Psoas muscle (tissue), 2 donors: ENCODE measurements around the genes RAB9A, S100G and TXLNG.

GRCh38 chrX:13662171-13662993 lies 9.4 kb downstream of the TCEANC start:
- PRO-cap, 2 experiments = no peak in any of the 2 experiments

DNA sequence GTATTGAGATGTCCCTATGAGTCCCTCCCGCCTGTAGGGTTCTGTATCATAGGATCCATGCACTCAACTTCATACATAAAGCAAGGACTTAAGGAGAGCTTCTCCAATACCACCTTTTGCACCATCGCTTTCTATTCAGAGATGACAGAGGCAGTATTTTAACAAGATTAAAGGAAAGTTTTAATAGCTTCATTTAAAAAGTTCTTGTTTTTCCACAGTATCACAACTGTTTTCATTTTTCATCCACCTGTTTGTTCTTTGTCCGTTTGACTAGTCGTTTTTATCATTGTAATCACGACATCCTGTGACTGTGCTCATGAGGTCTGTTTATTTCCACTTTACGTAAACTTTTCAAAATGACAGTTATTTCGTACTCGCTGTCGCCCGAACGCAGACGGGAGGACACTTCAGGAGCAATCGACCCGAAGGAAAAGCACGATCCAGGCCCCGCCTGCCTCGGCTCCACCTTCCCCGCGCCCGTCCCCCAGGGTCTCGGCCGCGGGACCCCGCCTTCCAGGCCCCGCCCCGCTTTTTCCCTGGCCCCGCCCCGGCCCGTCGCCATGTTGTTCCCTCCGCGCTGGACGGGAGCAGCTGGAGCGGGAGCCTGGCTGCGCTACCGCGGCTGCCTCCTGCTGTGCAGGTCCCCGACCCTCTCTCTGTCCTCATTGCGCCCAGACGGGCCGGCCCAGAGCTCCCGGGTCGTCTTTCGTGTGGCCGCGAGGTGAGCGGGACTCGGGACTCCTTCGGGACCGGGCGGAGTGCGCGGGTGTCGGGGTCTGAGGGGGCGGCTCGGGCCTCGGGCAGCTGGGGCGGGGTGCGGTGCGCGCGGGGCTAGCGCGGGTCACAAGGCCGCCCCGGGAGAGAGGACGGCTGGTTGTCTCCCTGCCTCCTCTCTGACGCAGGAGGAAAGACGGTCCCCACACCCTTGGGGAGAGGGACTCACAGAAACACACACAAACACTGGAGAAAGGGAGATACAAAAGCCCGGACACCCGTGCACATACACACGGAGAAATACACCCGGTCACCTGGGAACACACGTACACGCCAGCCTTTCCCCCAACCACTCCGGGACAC lies at the start of gene RAB9A:
RAB9A (plus strand) TSS at position 561 of the 1,077 bp plus-strand sequence.
- PRO-cap, 2 experiments = peak in 2 of 2 experiments; most common plus-strand start position 561 of the sequence (in 2); most common minus-strand start position 404 of the sequence (in 1)

DNA sequence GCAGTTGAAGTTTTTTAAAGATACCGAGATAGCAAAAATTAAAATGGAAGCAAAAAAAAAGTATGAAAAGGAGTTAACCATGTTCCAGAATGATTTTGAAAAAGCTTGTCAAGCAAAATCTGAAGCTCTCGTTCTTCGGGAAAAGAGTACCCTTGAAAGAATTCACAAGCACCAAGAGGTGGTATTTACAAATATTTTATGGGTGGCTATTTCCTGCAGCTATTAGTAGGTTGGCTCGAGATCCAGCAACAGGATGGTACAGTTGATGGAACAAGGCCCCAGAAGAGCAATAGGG lies 12.2 kb downstream of the OFD1 start:
- PRO-cap, 2 experiments = no peak in any of the 2 experiments

GRCh38 chrX:13939045-13939484 lies 90.6 kb downstream of the GEMIN8 start:
- PRO-cap, 2 experiments = no peak in any of the 2 experiments

DNA sequence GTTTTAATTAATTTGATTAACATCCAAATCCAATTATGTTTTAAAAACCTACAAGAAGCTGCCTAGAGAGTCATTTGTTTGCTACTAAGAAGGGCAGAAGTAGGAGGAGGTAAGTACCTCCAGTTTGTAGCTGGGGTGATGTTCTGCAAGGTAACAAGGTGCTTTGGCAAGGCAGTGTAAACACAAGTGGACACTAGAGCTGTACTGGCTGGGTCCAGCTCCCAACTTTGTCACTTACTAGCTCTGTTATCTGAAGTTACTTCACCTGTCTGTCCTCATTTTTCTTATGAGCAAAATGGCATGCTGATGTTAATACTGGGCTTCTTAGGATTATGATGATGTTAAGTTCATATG lies 110.5 kb upstream of the GEMIN8 start:
- PRO-cap, 2 experiments = no peak in any of the 2 experiments

GRCh38 chrX:14936532-14937006 lies 63.3 kb downstream of the MOSPD2 start:
- PRO-cap, 2 experiments = no peak in any of the 2 experiments

- PRO-cap, 2 experiments = no peak in any of the 2 experiments
Observed at GRCh38 chrX:15606809-15607456, 6.2 kb upstream of the ACE2 start.

- PRO-cap, 2 experiments = no peak in any of the 2 experiments
Observed at GRCh38 chrX:15616369-15616864, 15.7 kb upstream of the ACE2 start.

GRCh38 chrX:15816153-15816842 lies 26.0 kb downstream of the ZRSR2 start:
- PRO-cap, 2 experiments = no peak in any of the 2 experiments

DNA sequence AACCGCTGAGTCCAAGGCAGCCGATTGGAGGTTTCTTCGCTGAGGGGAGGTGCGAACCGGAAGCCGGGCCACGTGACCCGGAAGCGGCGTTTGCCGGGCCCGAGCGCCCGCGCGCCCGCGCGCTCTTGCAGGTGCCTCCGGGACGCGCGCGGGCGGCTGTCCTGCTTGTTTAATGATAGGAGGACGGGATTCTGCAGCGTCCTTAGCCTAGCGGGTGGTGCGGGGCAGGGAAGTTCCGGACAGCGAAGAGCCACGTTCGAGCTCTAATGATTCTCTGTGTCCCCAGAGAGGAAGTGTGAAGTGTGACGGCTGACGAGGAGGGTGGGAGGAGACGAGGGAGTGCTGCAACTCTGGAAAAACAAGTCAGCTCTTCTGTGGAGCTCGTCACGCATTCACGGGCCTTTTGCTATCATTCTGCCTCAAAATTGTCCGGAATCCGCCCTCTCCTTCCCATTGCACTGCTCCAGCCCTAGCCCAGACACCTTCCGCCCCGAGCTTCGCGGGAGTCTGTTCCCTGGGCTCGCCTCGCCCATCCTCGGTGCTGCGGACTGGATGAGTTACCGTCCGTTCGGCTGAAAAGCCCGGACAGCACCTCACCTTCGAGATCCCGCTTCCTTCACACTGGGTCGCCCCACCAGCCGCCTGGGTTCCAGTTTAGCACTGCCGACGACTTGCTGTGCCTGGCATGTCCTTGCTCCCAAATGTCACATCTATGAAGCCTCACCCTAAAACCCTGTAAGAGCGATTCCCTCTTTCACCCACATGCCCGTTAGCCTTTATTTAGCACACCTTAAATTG lies 557 bp upstream of the AP1S2 start:
- PRO-cap, 2 experiments = peak in 2 of 2 experiments; most common plus-strand start position 130 of the sequence (in 2); most common minus-strand start position 268 of the sequence (in 1)

DNA sequence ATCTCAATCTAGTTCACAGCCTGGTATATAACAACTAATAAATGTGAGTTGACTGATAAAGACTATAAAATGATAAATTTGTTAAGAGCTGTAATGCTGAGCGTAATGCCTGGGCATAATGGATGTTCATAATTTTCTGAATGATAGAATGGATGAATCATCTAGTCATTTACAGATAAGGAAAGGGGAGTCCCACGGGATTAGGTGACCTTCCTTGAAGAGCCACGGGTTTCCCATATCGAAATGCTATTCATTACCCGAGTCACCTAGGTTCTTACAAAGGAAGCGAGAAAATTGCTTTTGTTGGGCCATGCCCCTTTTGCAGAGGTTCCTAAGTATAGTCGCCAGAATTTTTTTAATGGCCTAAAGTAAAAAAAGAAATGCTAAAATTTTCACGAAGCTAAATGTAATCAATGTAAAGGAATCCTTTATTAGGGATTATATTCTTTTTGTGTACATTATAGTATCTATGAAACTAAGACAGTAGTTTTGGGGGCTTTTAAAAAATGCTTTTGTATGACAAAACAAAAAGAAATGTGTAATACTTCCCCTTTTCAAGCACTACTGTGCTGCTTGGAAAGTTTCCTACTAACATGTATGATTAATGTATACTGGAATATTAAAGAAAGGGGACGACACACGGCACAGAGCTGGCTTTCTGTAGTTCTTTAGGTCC lies 1.3 kb upstream of the AP1S2 start:
- PRO-cap, 2 experiments = no peak in any of the 2 experiments

DNA sequence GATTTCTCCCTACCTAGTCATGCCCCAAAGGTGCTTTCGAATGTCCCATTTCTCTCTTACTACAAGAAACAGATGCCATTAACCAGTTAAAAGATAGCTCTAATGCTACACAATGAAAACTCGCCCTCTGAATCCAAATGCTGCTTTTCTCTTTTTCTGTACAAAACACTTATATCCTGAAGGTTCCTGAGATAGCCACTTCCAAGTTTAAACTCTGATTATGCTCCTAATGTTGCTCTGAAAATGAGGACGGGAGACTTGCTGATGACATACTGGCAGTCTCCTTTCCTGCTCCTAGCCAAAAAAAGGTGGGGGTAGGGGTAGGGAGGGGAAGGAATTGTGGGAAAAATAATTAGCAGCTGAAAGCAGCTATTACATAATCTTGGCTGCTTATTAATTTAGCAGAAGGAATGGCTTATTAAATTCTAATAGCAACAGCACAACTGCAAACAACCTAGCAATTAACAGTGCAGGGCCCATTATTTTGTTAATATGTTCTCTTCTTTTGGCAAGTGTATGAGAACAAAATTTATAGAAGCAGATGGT lies 1.9 kb upstream of the AP1S2 start:
- PRO-cap, 2 experiments = no peak in any of the 2 experiments

- PRO-cap, 2 experiments = no peak in any of the 2 experiments
Observed at GRCh38 chrX:16125714-16126281, 2.4 kb downstream of the GRPR start.

GRCh38 chrX:16528471-16528855 lies 121.5 kb upstream of the S100G start:
- PRO-cap, 2 experiments = no peak in any of the 2 experiments

DNA sequence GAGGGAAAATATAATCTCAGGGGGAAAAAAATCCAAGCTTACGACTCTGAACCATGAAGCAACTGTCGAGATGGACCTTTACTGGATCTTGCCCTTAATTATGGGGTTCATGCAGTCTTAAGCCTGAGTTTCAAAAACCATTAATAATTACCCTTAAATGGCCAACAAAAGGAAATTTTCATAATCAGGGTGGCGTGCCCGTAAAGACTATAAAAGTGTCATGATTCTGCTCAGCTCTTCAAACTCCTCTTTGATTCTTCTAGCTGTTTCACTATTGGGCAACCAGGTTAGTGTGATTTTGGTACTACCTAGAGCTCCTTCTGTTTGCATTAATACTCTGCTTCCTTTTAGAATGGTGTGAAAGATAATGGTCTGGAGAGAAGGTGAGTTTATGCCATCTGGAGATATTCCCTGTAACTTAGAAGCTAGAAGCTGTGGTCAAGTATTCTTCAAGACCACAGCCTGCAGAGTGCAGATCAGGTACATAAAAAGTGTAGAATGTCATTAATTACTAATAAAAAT lies at the start of gene S100G:
S100G (plus strand) TSS at position 241 of the 522 bp plus-strand sequence.
- PRO-cap, 2 experiments = no peak in any of the 2 experiments

- PRO-cap, 2 experiments = no peak in any of the 2 experiments
Observed at GRCh38 chrX:16711203-16711660, 1.2 kb downstream of the CTPS2 start.

DNA sequence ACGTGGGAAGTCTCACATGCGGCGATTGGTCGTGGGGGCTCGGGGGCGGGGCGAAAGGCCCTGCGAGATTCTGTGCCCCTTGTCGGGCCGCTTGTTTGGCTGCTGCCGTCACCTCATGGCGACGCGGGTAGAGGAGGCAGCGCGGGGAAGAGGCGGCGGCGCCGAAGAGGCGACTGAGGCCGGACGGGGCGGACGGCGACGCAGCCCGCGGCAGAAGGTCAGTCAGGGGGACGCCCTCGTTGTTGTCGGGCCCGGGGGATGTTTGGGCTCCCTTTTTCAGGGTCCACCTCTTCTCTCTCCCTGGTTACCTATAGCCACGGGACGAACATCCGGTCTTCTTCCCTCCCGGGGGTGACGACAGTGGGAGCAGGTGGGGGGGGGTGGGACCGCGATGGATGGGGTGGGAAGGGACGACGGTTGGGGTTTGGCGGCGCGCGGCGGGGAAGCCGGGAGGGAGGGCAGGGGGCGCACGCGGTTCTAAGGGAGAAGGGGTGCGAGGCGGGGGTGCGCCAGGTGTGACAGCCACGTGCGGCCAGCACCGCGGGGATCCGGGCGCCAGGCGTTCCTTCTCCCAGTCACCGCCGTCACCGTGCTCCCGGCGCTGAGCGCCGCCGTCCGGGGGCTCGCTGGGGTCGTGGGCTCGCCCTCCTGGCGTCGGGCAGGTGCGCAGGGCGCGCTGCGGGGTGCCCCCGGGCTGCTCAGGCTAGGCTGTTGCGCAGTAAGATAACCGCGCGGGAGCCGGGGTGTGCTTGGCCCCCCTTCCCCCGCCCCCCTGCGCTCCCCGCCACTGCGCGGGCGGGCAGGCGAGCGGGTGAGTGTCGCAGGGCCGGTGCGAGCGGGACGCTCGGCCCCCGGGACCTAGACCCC lies at the start of gene TXLNG:
TXLNG (plus strand) TSS at position 94 of the 867 bp plus-strand sequence.
- PRO-cap, 2 experiments = peak in 2 of 2 experiments; most common plus-strand start position 111 of the sequence (in 2)

DNA sequence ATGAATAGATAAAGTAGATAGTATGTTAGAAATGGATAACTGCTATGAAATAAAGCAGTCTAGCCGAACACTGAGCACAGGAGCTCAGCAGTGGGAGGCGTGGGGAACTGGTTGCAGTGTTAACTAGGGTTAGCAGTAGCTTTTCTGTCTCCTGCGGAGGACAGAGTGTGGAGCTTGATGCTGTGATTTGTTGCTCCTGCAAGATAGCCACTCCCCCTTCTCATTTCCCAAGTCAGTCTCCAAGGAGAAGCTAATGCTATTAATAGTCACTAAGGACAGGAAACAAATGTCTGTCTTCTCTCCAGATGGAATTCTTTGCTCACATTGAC lies 156.9 kb upstream of the SCML1 start:
- PRO-cap, 2 experiments = no peak in any of the 2 experiments

GRCh38 chrX:17735134-17735517 lies 2.2 kb upstream of the SCML1 start:
- PRO-cap, 2 experiments = no peak in any of the 2 experiments

DNA sequence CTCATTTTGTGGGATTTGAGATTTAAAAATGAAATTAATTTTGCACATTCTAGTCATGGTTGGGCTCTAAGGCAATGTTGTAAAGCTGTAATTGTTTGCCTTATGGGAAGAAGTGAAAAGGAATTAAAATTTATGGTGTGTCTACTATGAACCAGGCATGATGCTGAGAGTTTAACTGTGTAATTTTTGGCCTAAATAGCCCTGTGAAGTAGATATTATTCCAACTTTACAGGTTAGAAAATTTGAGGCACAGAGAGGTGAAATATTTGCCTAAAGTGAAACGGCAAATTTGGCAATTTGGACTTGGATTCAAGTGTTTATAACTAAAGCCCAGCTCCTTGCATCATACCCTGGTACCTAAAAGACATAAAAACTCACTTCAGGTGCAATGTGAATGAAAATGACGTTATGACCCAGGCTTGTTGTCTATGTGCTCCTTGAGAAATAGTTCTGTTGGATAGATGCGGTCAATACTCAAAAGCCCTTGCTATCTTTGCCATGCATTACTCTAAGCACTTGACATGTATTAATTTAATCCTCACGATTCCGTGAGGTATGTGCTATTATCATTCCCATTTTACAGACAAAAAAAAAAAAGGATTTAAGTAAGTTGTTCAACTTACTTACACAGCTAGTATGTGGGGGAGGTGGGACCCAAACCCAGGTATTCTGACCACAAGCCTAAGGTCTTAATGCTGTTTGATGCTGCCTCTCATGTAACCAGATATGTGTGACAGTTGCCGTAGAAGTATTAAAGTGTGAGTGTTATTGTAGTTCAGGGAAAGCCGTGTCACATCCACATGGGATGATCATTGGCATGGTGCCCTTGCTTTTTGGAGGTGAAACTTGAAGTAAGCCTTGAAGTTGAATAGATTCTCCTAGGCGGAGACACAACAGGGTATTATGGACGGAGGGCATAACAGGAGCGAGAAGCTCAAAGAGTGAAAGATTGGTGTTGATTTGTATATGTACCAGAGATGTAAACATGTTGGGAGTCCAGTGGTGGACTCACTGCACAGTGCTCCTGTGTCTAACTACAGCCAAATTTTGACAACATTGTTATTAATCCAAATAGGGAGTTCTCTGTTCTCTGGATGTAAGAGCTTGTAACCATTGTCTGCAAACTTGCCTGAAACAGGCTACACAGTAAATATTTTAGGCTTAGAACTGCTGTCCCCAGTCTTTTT lies 3.0 kb downstream of the SCML1 start:
- PRO-cap, 2 experiments = no peak in any of the 2 experiments